Spinal cord (tissue), 3 donors: ENCODE measurements around the gene RIPK4.

DNA sequence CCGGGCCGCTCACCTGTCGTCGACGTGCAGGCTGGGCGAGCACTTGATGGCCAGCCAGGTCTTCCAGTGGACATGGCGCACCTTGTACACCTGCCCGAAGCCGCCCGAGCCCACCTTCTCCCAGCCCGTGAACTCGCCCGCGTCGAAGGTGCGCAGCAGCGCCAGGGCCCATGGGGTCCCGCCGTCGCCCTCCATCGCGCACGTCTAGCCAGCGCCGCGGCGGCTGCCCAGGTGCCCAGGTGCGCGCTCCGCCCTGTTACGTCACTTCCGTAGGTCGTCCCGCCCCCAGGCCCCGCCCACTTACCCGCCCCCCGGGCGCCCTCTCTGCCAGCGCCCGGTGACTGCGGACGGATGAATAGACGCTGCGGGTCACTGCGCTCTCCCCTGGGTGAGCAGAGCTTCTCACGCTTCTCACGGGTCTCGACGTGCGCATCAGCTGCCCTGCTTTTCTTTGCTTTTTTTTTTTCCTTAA is at the start of gene RIPK4:
Gene RIPK4 (minus strand): TSS at position 206 of the 472 bp plus-strand sequence.
- PRO-cap = no peak
- RAMPAGE, long total RNA = no peak

DNA sequence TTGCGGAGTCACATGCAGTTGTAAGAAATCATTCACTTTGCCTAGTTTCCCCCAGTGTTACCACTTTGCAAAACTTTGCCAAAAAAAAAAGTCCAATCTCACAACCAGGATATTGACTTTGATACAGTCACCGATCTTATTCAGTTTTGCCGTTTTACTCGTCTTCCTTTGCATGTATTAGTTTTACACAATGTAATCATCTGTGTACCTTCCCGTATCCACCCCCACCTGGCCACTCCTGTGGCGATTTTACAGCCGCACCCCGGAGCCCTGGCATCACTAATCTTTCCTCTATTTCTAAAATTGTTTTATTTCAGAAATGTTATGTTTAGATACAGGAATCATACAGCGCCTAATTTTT is 447 bp upstream of the RIPK4 start:
- PRO-cap = no peak
- RAMPAGE, long total RNA = no peak

- PRO-cap = no peak
- RAMPAGE, long total RNA = no peak
Observed at GRCh38 chr21:41767680-41768444, 1.0 kb upstream of the RIPK4 start.

GRCh38 chr21:41783467-41783705 is 16.5 kb upstream of the RIPK4 start:
- PRO-cap = no peak
- RAMPAGE, long total RNA = no peak

DNA sequence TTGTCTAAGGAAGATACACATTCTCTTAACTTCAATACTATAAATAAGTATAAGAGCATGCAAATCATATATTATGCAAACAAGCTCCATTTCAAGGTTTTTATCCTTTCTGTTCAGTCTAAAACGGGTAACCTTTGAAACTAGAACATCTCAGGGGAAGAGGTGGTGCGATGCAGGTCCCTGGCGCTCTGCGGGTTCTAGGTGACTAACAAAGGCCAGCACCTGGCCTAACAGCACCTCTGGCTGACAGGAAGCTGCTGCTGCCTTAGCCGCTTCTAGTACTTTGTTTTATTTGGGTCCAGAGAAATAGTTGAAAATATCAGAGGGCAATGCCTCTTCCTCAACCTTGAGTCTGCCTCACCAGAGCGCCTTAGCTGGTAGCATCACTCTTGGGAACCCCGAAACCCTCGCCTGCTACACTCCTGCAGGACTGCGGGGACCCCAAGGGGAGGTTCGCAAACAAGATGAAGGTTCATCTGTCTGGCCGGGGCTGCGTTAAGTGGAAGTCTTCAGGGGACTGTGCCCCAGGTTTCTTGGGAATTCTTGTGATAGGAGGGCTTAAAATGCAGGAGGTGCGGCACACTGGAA is 45.5 kb downstream of the PRDM15 start:
- PRO-cap = no peak
- RAMPAGE, long total RNA = no peak

DNA sequence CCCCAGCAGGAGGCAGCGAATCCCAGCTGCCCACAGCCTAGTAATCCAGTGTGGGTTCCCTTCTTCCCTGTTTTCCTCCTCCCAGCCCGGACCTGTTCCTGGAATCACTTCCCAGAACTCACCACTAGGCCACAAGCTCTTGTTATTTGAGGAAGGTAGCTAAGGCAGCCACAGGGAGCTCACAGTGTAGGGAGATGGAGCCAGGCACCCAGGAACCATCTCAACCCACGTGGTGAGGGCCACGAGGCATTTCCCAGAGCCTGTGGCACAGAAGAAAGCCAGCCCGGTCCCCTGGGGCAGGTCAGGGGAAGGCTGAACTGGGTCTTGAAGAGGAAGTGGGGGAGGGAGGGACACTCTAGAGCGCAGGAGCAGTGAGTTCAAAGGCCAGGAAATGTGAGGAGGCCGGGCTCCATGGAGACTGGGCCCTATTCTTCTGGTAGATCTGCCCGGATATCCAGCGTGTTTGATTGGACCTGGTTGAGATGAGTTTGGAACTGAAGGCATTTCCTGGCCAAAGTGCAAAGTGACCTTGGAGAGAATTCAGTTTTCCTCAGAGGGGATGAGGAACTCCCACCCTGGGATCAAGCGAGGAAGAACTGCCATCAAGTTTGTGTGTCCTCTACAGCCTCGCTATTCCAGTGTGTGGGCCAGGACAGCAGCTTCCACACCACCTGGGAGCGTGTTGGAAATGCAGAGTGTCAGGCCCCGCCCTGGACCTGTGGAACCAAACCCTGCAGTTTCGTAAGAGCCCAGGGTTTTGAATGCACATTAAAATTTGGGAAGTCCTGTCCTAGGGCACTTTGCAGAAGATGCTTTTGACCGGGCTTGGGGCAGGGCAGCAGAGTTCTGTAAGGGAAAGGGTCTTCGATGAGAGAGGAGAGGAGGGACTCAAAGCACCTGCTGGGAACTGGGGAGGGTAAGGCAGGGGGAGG is 20.4 kb upstream of the C2CD2 start:
- PRO-cap = no peak
- RAMPAGE, long total RNA = no peak

- PRO-cap = no peak
- RAMPAGE, long total RNA = no peak
Observed at GRCh38 chr21:42004807-42005312, 5.3 kb downstream of the ZBTB21 start.

GRCh38 chr21:42061340-42061988 is 9.7 kb upstream of the UMODL1 start:
- PRO-cap = no peak
- RAMPAGE, long total RNA = no peak

GRCh38 chr21:42221385-42222595 is 2.9 kb downstream of the ABCG1 start:
- PRO-cap = no peak
- RAMPAGE, long total RNA = no peak

- PRO-cap = no peak
- RAMPAGE, long total RNA = no peak
Observed at GRCh38 chr21:42232900-42233966, 14.3 kb downstream of the ABCG1 start.

DNA sequence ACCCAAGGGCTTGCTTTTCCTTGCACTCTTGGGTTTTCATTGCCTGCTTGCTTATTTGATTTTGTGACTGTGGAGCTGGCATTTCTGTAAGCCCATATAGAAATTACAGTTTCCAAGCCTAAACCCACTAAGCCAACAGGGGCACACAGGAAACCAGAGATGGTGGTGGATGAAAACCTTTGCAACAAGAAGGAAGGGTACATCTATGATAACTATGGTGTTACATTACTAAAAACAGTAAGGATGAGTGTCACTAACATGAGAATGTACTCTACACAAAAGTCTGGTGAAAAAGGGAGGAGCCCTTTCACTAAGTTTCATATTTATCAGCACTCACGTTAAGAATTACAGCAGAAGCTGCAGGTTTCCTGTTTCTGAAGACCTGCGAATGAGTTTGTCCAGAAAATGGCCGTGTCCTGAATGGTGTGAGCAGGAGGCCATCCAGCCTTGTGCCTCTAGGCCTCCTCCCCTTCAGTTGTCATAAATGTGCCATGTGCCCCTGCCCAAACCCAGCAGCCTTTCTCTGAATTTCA is 17.7 kb downstream of the ABCG1 start:
- PRO-cap = no peak
- RAMPAGE, long total RNA = no peak

- PRO-cap = no peak
- RAMPAGE, long total RNA = no peak
Observed at GRCh38 chr21:42276729-42277166, 38.5 kb downstream of the TFF3 start.

DNA sequence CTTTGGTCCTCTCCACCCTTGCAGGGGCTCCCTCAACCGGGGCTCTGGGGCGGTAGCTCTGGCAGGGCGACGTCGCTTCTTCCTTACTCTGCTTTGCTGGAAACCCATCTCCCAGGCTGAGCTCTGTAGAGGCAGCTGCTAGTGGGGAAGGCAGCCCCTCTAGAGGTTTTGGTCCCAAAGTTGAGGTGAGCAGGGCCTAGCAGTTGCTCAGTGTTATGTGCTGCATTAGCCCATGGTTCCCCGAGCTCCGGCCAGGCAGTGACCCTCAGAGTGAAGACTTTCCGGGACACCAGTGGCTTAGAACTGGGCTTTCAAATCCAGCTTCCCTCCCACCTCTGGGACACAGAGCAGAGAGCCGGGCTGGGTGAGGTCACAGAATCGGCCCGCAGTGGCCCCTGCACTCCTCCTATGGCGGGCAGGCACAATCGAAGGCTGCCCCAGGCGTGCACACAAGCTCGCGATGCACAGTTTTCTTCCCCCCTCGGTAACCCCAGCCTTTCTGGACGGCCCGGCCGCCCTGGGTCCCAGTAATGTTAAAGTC is 14.0 kb downstream of the TFF3 start:
- PRO-cap = no peak
- RAMPAGE, long total RNA = no peak

DNA sequence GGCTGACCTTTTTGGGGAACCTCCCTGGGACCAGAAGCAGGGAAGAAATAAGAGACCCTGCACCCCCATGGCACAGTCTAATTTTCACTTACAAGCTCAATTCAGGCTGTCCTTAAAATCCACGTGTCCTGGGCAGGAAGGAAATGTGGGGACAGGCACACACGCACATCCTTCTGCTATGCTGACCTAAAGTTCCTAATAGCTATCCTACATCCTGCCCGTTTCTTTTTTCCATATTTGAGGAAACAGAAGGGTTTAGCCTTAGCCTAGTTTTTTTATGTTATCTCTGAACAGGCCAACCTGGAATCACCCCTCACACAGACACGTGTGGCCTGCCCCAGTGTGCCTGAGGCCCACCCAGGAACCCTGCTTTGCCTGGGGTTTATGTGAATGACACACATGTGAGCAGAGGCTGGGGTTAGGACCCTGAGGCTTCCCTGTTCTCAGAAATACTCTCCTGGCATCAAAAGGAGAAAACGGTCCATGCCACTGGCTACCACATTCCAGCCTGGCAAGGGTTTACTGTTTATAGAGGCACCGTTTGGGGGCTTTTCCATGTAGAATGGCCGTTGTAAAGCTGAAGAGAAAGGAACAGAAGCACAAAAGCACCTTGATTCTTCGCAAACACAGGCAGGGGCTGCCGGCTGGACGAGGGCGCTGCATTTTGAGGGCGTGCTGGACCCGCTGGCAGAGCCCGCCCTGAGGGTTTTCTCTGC is 13.3 kb downstream of the TFF3 start:
- PRO-cap = no peak
- RAMPAGE, long total RNA = no peak

DNA sequence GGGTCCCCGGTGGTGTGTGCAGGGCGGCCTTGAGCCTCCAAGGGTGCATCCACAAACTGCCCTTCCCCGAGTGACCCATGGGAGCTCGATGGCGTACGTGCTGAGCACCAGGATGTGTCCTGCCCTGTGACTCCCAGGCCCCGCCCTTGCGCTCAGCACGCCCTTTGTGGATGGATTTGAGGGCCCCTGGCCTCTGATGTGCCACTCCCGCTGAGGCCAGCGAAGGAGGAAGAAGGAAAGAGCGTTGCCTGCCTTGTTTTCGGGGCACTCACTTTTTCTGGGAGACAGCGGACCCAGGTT is 1.7 kb upstream of the TFF3 start:
- PRO-cap = no peak
- RAMPAGE, long total RNA = no peak

DNA sequence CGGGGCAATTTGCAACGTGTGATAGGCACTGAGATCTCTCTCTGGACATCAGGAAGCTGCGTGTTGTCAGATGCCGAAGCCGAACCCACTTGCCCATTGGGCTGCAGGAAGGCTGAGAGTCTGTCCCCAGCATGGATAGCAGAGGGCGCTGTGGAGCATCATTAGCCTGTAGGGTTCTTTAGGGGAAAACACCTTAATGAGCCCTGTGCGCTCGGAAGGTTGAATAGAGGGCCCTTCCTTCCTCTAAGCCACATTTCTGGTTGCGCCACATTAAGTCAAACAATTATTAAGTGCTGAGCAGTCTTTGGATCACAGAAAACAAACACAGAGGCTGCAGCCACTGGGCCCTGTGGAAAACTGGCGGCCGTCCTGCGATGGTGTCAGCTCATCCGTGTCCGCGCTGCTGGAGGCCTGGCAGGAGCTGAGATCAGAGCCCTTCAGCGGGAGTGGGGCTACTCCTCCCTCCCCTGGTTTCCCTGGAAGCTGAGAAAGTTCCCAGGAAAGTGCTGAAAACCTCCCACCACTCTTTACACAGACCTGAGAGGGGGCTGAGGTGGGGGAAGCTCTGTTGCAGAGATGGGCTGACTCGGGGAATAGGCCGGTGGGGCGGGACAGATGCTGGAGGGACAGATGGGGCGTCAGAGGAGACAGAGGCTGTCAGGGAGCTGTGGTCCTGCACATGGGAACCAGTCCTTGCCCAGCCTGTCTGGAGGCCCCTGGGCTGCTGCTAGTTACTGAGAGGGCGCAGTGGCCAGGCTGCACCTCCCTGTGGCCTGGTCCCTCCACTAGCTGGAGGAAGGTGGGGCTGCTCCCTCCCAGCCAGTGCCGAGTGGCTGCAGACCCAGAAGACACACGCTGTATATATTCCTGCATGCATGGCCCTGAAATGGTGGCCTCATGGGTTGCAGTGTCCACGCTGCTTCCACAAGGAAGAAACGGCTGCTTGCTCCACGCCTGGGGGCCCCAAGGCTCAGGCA is 12.6 kb downstream of the TFF2 start:
- PRO-cap = no peak
- RAMPAGE, long total RNA = no peak

- PRO-cap = no peak
- RAMPAGE, long total RNA = no peak
Observed at GRCh38 chr21:42375270-42375993, 9.1 kb upstream of the TFF1 start.

DNA sequence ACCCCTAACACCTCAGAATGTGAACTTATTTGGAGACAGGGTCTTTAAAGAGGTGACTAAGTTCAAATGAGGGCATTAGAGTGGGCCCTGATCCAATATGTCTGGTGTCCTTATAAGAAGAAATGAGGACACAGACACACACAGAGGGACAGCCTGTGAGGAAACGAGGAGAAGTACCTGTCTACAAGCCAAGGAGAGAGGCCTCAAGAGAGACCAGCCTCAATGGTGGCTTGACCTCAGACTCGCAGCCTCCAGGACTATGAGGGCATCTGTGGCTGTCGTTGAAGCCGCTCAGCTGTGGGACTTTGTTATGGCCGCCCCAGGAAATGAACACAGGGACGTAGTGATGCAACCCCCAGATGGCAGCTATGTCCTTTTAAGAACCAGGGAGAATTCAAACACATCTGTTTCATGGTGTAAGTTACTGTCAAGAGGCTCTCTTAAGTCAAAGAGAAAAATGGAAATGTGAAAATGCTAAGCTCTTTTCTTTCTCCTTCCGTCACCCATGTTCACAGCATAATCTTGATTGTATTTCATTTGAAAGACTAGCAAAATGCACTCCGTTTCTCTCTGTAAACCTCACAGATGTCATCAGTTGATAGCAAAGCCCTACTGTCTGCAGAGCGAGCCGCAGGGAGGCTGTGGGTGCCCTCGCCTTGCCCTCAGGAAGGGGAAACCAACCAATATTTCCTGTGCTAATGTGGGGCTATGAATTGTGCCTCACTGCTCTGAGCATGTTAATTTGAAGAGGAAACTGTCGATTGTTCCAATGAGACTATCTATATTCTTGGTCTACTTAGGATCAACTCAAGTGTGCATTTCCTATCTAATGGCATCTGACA is 21.3 kb downstream of the UBASH3A start:
- PRO-cap = no peak
- RAMPAGE, long total RNA = no peak

- PRO-cap = no peak
- RAMPAGE, long total RNA = no peak
Observed at GRCh38 chr21:42456353-42456737, 39.7 kb downstream of the RSPH1 start.

- PRO-cap = no peak
- RAMPAGE, long total RNA = no peak
Observed at GRCh38 chr21:42475976-42476504, 20.0 kb downstream of the RSPH1 start.